ENCODE measurements around a stretch of chr19.

- PRO-cap, result no peak
Observed at GRCh38 chr19:1022650-1023215, 1.8 kb upstream of the TMEM259 start.

DNA sequence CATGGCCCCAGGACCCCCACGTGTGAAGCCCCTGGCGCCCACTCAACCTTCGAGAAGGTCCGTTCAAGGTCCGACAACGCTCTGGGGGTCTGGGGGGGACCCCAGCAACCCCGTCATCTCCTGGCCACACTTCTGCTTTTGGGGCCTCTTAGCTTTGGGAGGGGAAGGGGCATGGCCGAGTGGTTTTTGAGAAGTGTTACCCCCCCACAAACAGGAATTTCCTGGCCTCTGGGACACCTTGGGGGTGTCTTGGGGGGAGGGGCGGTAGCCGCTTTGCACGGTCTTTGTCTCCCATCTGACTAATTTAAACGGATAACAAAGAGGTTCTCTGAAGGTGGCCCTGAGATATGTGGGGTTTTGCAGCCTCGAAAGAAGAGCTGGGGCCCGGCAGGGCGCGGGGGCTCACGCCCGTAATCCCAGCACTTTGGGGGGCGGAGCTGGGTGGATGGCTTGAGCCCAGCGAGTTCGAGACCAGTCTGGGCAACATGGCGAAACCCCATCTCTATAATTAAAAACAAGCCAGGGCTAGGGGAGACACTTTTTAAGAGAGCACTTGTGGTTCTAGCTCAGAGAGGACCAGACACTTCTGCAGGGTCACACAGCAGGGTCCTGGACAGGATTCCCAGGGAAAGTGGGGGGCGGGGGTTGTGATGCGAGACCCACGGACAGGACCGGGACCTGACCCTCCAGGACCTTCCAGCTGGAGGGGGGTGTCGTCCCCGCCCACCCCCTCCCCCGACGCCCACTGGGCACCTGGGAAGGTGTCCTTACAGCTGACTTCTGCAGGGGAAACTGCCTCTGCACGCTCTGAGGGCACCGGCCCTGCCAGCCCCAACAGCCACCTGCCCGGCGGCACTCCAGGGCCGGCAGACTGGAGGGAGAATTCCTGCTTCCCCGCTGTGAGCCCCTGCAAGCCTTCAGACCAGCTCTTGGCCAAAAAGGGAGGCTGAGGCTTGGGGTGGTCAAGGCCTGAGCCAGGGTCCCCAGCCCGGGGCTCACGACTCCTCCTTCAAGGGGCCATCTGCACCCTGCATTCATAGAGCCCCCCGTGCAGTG lies 927 bp downstream of the CNN2 start:
- PRO-cap, result no peak

DNA sequence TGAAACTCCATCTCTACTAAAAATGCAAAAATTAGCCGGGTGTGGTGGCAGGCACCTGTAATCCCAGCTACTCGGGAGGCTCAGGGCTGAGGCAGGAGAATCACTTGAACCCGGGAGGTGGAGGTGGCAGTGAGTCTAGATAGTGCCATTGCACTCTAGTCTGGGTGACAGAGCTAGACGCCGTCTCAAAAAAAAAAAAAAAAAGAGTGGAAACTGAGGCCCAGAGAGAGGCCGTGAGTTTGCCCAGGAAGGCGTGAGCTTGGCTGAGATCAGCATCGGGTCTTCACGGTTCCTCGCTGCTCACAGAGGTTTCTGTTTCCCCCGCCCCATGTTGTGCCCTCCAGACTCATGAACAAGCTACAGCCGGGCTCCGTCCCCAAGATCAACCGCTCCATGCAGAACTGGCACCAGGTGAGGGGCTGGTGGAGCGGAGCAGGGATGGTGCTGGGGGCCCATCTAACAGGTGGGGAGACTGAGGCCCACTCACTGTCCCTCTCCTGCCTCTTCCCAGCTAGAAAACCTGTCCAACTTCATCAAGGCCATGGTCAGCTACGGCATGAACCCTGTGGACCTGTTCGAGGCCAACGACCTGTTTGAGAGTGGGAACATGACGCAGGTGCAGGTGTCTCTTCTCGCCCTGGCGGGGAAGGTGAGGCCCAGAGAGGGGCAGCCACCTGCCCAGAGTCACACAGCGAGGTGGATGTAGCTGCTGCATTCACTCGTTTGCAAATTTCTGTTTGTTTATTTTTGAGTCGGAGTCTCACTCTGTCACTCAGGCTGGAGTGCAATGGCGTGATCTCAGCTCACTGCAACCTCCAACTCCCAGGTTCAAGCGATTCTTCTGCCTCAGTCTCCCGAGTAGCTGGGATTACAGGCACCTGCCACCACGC lies 5.9 kb downstream of the CNN2 start:
- PRO-cap, result no peak

GRCh38 chr19:1073166-1073845 lies 6.3 kb downstream of the ARHGAP45 start:
- PRO-cap, result no peak

- PRO-cap, result no peak
Observed at GRCh38 chr19:1081337-1082173, 13.6 kb downstream of the POLR2E start.

- PRO-cap, result no peak
Observed at GRCh38 chr19:1082193-1083381, 12.6 kb downstream of the POLR2E start.

GRCh38 chr19:1091705-1092554 lies 3.2 kb downstream of the POLR2E start:
- PRO-cap, result no peak

DNA sequence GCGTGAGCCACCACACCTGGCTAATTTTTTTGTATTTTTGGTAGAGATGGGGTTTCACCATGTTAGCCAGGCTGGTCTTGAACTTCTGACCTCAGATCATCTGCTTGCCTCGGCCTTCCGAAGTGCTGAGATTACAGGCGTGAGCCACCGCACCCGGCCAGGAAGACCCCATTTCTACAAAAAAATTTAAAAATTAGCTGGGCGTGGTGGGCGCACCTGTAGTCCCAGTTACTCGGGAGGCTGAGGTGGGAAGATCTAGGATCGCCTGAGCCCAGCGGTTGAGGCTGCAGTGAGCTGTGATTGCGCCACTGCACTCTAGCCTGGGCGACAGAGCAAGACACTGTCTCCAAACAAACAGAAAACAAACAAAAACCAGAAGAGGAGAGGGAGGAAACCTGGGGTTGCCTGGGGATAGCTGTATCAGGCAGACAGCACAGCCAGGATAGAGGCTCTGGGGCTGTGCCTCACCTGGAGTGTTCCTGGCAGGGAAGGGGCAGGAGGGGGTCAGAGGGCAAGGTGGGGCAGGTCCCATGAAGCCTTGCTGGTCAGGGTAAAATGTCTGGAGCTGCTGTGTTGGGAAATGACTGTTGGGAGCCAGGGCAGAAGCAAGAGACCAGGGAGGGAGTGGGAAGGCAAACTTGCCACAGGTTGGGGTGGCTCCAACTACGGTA lies 2.6 kb upstream of the POLR2E start:
- PRO-cap, result no peak

- PRO-cap, result no peak
Observed at GRCh38 chr19:1127468-1127920, 23.7 kb downstream of the GPX4 start.

DNA sequence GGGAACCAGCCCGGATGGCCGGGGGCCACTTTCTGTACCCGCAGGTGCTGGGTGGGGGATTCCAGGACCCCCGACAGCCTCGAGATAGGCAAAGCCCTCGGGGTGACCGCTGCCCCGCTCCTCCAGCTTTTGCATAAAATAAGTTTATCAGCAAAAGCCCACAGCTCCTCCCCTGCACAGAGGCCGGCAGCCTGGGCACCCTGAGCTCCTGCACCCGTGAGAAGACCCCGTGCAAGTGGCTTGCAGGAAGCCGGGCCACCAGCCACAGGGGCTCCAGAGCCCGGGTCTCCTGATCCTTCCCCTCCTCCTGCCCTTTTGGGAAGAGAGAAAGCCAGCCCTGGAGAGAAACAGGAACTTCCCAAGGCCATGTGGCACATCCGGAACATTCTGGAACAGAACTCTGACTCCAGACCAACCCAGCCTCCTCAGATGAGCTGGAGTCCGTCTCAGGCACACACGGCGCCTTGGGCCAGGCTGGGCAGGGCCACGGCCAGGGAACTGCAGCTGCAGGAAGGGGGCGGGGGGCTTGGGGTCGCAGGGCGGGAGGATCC lies 23.2 kb downstream of the SBNO2 start:
- PRO-cap, result no peak

DNA sequence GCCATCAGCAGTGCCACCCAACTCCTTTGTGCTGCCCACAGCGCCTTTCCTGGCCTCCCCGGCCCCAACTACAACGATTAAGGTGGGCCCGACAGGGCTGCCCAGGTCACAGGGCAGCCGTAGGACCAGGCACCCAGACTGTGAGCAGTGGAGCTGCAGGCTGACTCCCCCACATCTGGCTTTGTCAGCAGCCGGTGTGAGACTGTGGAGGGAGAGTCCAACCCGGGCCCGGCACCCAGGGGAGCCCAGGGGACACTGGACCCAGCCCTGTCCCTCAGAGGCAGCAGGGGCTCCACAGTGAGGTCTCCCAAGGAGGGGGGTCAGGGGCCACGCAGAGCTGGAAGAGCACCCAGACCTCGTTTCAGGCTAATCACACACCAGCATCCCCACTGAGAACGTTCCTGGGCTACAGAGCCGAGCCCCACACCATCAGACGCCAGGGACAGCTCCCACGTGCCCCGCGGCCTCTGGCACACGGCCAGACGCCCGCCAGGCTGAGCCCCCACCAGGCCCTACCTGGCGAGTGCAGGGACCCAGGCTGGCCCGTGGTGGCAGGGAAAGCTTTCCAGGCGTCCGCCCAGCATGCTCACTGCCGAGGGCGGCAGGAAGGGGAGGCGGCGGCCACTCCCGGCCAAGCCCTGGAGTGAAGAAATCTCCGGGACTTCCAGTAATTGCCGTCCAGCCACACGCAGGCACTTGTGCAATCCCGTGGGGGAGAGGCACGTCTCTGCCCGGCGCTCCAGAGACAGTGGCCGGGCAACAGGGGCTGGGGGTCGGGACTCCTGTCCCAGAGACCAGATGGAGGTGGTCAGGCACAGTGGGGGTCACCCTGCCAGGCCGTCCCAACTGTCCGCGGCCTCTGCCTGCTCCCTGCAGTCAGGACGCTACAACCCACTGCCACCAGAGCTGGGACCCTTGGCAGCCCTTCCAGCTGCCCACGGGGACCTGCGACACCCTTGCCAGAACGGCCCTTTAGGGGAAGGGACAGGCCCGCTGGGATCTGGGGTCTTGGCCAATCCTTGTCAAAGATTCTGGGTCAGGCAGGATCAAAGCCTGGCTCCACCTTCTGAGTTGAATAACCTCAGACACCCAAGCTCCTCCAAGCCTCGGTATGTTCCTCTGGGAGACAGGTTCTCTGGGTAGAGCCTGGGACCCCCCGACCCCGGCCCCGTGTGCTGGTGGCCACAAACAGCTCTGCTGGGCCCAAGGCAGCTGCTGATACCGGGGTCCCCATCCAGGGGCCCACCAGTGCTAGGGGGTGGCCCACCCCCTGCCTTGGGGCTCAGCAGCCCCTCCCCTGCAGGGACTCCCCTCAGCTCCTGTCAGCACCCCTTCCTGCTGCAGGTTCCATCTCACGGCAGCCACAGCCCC lies 19.0 kb downstream of the SBNO2 start:
- PRO-cap, result no peak

- PRO-cap, result no peak
Observed at GRCh38 chr19:1157419-1158362, 16.4 kb downstream of the SBNO2 start.

DNA sequence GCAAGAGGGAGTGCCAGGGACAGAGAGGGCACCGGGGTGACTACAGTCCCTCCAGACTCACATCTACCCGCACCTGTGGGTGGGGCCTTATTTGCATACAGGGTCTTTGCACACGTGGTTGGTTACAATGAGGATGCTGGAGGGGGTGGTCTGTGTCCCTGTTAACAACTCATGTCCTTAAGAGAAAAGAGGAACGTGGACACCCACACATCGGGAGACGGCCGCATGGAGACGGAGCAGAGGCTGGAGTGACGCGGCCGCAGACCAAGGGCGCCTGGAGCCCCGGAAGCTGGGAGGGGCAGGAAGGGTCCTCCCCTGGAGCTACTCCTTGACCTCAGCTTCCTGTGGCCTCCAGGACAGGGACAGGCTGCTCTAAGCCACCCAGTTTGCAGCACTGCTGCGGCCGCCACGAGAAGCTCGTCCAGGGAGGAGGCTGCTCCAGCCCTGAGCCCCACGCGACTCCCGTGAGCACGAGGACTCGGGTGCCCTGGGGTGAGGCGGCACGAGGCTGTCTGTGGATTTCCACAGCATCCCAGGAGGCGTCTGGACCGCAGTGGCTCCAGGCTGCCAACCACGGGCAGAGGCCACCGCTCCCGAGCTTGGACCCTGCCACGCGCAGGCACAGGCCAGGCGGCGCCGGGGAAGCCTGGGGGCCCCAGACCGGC lies 10.9 kb downstream of the SBNO2 start:
- PRO-cap, result no peak

GRCh38 chr19:1189303-1189926 lies 15.3 kb upstream of the SBNO2 start:
- PRO-cap, result no peak

GRCh38 chr19:1229787-1230003 lies 8.1 kb downstream of the CBARP start:
- PRO-cap, result no peak

GRCh38 chr19:1254048-1254484 lies 5.7 kb downstream of the MIDN start:
- PRO-cap, result no peak

DNA sequence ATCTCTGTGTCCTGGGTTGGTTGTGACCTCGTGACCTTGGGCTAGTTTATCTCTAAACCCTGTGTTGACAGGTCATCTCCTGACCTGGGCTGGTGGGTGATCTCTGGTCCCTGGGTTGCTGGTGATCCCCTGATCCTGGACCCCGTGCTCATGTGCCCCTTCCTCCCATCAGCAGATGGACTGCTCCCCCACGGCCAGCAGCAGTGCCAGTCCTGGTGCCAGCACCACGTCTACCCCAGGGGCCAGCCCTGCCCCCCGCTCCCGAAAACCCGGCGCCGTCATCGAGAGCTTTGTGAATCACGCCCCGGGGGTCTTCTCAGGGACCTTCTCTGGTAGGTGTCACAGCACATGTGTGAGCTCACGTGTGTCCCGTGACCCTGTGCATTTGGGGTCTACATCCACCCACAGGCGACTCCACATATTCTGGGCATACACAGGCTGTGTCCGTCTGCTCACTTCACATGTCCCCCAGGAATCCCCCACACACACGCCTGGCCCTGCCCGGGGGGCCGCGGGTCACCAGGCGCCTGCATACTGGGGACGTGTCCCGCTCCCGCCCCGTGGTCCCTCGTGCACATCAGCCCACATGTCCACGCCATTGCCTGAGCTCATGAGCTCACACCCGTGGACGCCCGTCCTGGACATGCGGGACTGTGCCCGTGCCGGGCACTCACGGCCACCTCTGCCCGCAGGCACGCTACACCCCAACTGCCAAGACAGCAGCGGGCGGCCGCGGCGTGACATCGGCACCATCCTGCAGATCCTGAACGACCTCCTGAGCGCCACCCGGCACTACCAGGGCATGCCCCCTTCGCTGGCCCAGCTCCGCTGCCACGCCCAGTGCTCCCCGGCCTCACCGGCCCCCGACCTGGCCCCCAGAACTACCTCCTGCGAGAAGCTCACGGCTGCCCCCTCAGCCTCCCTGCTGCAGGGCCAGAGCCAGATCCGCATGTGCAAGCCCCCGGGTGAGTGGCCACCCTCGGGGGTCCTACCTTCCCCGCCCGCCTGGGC lies 6.7 kb downstream of the MIDN start:
- PRO-cap, result no peak

DNA sequence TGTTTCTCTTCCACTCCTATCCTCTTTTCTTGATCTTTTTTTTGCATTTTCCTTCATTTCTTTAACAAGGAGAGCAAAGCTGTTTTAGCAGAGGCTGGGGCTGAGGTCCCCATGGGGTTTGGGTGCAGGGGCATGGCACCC lies 9.4 kb downstream of the MIDN start:
- PRO-cap, result no peak

GRCh38 chr19:1264451-1265131 lies 4.5 kb upstream of the CIRBP start:
- PRO-cap, result no peak

- PRO-cap, result no peak
Observed at GRCh38 chr19:1269213-1269283, 84 bp upstream of the CIRBP start.